Spinal cord (tissue), 3 donors: Measurements from ENCODE around the genes DMXL1, TNFAIP8 and SRFBP1.

DNA sequence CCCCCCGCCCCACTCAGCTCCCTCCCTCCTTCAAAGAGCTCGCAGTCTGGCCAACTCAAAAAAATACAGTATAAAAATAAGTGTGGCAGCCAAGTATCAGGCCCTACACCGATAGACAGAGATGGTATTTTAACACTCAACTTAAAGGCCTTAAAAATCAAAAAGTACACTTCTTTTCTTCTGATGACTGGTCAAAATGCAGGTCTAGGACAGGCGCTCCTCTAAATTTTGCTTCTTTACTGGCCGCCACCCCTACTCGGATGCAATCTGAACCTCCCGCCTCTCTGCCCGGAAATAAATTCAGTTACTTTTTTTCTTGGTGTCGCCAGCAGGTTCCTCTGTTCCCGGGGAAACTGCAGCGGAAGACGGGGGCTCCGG, 294 bp downstream of the ATG12 start:
- PRO-cap = no peak
- RAMPAGE, long total RNA = no peak

DNA sequence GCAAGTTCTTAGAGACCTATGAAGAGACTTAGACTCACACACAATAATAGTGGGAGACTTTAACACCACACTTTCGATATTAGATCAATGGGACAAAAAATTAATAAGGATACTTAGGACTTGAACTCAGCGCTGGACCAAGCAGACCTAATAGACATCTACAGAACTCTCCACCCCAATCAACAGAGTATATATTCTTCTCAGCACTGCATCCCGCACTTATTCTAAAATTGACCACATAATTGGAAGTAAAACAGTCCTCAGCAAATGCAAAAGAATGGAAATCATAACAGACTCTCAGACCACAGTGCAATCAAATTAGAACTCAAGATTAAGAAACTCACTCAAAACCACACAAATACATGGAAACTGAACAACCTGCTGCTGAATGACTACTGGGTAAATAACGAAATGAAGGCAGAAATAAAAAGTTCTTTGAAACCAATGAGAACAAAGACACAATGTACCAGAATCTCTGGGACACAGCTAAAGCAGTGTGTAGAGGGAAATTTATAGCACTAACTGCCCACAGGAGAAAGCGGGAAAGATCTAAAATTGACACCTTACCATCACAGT, 83.6 kb downstream of the COMMD10 start:
- PRO-cap = no peak
- RAMPAGE, long total RNA = no peak

DNA sequence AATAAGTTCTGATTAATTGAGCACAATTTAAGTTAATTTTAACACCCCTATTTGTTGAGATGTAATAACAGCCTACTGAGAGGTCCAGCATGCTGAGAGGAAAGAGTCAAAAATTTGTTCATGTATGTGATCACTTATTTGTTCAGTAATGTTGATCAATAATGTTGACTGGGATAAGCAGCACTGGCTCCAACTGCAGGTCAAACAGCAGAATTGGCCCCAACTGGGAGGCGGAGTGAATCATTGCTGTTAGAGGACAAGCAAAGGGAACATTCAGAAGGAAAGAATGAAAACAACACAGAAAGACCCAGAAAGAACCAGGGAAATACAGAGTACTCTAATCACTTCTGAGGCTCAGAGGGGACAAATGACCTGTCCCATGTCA, 221.1 kb downstream of the COMMD10 start:
- PRO-cap = no peak
- RAMPAGE, long total RNA = no peak

GRCh38 chr5:116337764-116338567, 236.7 kb downstream of the SEMA6A start:
- PRO-cap = no peak
- RAMPAGE, long total RNA = no peak

- PRO-cap = no peak
- RAMPAGE, long total RNA = no peak
These were observed 39.5 kb downstream of the SEMA6A start for GRCh38 chr5:116535151-116535585.

GRCh38 chr5:116553314-116553952, 21.2 kb downstream of the SEMA6A start:
- PRO-cap = no peak
- RAMPAGE, long total RNA = no peak

GRCh38 chr5:116573416-116573592, 1.3 kb downstream of the SEMA6A start:
- PRO-cap = no peak
- RAMPAGE, long total RNA = no peak

DNA sequence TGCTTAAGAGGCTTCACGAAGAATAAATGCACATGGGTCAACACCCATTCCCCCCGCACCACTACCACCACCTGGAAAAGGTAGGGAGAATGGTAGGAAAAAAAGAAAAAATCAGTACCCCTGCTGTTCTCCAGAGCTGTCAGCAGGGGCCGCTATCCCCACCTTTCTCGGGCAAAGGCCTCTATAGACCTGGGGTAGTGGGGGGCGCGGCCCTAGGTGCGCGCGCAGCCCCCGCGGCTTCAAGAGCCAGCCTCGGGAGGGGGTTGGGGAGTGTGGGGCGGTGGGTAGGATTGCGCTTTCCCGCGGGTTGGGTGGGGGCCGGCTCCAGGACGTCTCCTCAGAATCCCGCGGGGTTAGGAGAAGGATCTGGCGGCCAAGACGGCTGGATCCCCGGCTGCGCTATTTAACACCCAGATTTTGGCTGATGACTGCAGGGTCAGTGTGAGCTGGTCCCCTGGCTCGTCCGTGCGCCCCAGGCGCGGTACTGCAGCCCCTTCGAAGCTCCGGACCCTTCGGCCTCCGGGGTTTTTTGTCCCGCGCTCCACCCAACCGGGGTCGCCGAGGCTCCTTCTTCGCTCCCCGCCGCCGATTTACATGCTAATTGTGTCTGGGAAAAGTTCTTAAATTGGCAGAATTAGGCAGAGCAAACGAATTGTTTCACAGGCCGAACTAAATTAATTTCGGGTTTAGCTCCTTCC, 1.6 kb upstream of the SEMA6A start:
- PRO-cap = no peak
- RAMPAGE, long total RNA = no peak

GRCh38 chr5:117760189-117760464, 1185.5 kb upstream of the SEMA6A start:
- PRO-cap = no peak
- RAMPAGE, long total RNA = no peak

DNA sequence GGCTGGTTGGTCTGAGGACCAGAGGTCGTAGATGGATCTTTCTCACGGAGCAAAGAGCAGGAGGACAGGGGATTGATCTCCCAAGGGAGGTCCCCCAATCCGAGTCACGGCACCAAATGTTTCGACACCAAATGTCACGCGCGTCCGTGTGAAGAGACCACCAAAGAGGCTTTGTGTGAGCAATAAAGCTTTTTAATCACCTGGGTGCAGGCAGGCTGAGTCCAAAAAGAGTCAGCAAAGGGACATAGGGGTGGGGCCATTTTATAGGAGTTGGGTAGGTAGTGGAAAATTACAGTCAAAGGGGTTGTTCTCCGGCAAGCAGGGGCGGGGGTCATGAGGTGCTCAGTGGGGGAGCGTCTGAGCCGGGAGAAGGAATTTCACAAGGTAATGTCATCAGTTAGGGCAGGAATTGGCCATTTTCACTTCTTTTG, 36.2 kb downstream of the DTWD2 start:
- PRO-cap = no peak
- RAMPAGE, long total RNA = no peak

DNA sequence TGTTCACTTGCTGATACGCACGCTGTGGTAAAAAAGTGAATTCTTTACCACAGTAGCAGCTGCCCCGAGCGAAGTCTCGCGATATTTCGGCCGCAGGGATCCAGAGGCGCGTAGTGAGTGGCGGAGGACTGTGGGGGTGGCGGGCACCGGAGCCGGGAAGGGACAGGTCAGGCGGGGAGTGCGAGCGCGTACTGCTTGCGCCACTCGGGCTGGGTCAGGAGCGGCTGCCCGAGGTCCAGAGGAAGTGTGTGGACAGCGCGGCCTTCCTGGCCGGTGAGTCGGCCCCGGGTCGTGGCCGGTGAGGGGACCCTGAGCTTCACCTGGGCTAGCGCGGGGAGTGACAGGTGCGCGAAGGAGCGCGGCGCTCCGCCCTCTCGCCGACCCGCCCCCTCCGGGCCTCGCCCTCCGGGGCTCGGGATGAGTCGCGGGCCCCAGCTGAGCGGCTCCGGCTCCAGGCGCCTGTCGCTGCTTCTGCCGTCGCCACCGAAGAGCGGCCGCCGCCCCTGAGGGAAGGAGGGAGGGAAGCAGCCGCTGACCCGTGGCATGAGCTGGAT, at the start of gene DMXL1:
Gene DMXL1, plus strand, starts transcription at position 103 of the 554 bp plus-strand sequence.
- PRO-cap = unidirectional peak, plus-strand start at position 125 of the sequence
- RAMPAGE, long total RNA = no peak

- PRO-cap = no peak
- RAMPAGE, long total RNA = start-site peak on the plus strand at chr5:119355886-119356039, 67 and 17 reads in 2 replicates
These were observed at the start of gene TNFAIP8 for GRCh38 chr5:119355551-119356667. TNFAIP8 (plus strand) TSS chr5:119356019.

GRCh38 chr5:119356668-119357128, 879 bp downstream of the TNFAIP8 start:
- PRO-cap = no peak
- RAMPAGE, long total RNA = no peak

GRCh38 chr5:119388561-119388917, 32.7 kb downstream of the TNFAIP8 start:
- PRO-cap = no peak
- RAMPAGE, long total RNA = no peak

GRCh38 chr5:119394041-119394616, 38.3 kb downstream of the TNFAIP8 start:
- PRO-cap = no peak
- RAMPAGE, long total RNA = no peak

GRCh38 chr5:119439040-119439739, 13.1 kb upstream of the HSD17B4 start:
- PRO-cap = no peak
- RAMPAGE, long total RNA = no peak

- PRO-cap = no peak
- RAMPAGE, long total RNA = no peak
These were observed 151.2 kb downstream of the FAM170A start for GRCh38 chr5:119780552-119780888.

- PRO-cap = no peak
- RAMPAGE, long total RNA = no peak
These were observed 6.1 kb upstream of the PRR16 start for GRCh38 chr5:120457759-120458701.

GRCh38 chr5:121961757-121962779, at the start of gene SRFBP1:
SRFBP1 (plus strand) TSS chr5:121961975.
- PRO-cap = no peak
- RAMPAGE, long total RNA = start-site peak on the plus strand at chr5:121961981-121962025, 243 and 122 reads in 2 replicates

- PRO-cap = no peak
- RAMPAGE, long total RNA = no peak
These were observed 22.5 kb downstream of the ENSG00000250803 start for GRCh38 chr5:122182438-122182981.